SJSA1 (cell line): ENCODE measurements around a stretch of chr7.

DNA sequence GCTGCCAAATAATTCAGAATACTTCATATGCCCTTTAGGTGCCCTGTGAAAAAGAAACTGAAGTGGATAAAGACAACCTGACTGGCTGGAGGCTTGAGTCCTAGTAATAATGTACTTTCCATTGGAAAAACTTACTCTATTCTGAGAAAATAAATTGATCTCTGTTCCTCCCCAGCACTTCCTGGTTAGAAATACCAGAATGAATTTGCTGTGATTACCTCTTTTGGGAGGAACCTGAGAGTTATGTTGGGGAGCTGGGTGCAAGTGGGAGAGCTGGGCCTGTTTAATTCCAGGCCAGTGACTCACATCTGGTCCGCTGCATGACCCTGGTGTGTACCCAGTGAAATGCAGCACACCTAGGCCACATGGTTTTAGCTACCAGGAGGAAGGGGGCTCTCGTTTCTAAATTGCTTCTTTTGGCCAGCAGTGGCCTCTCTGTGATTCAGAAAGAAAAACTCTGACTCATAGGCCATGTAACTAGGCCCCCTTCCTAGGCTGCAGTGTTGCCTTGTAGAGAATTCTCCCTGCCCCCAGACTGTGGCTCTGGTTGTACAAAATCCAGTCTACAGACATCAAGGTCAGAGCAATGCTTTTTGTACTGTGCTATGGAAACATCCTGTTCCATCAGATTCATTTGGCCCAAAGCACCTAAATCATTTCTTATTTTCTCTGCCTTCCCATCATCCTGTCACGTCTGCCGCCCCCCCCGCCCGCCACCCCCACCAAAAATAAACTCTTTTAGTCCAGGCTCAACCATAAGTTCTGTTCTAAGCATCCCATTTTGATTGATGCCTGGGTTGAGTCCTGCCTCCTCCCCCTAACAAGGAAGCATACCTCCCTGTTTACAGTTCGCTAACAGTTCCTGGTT lies 6.7 kb downstream of the AGFG2 start:
- RAMPAGE, long total RNA = no peak

GRCh38 chr7:100568442-100568767 lies 5.3 kb downstream of the SAP25 start:
- RAMPAGE, long total RNA = no peak

GRCh38 chr7:100572557-100572892 lies 1.2 kb downstream of the SAP25 start:
- RAMPAGE, long total RNA = no peak

DNA sequence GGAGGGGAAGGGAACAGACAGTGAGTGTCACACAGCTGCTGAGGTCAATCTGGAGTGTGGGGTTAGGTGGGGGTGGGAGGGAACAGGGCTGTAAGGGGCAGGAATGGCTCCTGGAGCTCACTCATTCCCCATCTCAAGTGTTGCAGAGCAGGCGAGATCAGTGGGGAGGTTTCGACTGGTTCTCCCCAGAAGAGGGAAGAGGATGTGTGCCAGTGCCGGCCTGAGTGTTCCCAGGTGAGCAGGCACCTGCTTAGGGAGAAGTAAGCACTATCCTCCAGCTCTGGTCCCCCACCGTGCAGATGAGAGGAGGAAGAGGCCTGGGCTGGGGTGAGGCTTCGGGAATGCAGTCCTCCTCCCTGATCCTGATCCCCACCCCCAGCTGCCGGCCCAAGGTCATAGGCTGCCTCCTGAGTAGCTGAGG lies 1.4 kb downstream of the LRCH4 start:
- RAMPAGE, long total RNA = no peak

GRCh38 chr7:100812619-100813276 lies 14.6 kb downstream of the EPHB4 start:
- RAMPAGE, long total RNA = no peak

- RAMPAGE, long total RNA = no peak
Measured at GRCh38 chr7:100894090-100894766, 1.5 kb downstream of the ACHE start.

DNA sequence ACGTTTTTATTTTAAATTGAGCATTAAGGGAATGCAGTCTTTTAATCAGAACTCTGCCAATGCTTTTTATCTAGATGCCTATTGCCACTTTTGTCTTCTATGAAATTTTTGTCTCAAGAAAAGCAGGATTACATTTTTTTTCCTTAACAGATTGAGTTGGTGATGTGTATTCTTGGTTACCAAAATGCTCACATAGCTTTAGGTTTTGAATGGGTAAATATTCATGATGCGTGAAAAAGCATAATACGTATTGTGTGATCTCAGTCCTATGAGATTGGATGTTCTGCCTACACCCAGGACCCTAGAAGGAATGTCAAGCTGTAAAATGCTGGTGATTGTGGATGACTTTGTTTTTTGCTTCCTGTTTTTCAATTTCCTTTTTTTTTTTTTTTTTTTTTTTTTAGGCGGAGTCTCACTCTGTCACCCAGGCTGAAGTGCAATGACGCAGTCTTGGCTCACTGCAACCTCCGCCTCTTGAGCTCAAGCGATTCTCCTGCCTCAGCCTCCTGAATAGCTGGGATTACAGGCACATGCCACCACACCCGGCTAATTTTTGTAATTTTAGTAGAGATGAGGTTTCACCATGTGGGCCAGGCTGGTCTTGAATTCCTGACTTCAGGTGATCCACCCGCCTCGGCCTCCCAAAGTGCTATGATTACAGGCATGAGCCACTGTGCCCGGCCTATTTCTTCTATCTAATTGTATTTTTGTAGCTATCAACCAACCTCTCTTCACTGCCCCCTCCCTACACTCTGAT lies 14.7 kb upstream of the ACHE start:
- RAMPAGE, long total RNA = no peak

DNA sequence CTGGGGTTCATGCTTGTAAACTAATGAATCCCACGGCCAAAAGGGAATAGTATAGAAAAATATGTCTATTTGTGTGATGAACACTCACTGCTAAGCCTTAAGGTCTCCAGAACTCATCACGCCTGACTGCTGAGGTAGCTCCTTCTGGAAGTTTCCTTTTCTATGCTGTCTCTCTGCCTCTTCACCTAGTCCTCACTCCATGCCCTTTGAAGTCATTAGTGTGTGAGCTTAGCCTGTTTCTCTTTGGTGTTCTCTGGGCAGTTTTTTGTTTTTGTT lies 1.3 kb downstream of the MUC3A start:
- RAMPAGE, long total RNA = no peak

- RAMPAGE, long total RNA = no peak
Measured at GRCh38 chr7:101136765-101137432, 10.0 kb downstream of the SERPINE1 start.

DNA sequence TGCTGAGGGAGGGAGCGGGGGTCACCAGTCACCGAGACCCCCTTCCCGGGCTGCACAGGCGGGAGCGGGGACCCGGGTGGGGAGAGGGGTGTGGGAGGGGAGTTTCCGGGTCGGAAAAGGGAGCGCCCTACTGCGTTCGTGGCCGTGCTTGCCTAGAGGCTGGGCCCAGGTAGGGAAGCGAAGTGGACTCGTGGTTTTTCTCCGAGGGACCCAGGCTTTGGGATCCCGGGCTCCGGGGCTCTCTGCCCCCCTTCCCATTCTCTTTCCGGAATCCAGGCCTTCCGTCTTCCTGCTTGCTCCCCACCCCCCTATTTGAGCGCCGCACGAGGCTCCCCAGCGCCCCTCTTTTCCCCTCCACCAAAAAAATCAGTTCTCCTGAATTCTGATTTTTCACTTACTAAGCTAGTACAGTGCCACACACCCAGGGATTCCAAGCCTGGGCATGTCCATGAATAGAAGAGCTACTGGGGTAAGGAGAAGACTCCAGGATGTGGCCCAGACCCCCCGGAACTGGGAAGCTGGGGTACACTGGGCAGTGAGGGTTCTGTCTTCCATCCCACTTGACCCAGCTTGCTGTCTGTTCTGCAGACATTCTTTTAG lies 684 bp downstream of the AP1S1 start:
- RAMPAGE, long total RNA = no peak

DNA sequence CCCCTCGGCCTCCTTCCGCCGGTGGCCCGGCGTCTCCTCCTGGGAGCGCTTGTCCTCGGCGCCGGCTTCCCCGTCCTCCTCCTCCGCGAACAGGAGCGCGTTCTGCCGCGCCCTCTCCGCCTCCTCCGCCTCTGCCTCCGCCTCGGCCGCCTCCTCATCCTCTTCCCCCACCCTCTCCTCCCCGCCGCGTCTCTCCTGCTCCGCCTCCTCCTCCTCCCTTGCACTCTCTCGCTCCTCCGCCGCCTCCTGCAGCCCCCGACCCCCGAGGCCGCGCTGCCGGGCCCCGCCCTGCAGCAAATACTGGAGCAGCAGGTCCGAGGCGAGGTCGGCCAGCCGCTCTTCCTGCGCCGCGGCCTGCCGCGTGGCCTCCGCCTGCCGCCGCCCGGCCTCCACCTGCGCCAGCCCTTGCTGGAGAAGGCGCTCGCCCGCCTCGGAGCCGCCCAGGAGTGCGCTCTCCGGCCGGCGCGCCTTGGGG lies 1.8 kb downstream of the VGF start:
- RAMPAGE, long total RNA = no peak

GRCh38 chr7:101200380-101200785 lies 453 bp downstream of the MOGAT3 start:
- RAMPAGE, long total RNA = no peak

GRCh38 chr7:101235723-101235999 lies 1.9 kb downstream of the CLDN15 start:
- RAMPAGE, long total RNA = no peak

- RAMPAGE, long total RNA = no peak
Measured at GRCh38 chr7:101243549-101244529, 1.0 kb downstream of the FIS1 start.

DNA sequence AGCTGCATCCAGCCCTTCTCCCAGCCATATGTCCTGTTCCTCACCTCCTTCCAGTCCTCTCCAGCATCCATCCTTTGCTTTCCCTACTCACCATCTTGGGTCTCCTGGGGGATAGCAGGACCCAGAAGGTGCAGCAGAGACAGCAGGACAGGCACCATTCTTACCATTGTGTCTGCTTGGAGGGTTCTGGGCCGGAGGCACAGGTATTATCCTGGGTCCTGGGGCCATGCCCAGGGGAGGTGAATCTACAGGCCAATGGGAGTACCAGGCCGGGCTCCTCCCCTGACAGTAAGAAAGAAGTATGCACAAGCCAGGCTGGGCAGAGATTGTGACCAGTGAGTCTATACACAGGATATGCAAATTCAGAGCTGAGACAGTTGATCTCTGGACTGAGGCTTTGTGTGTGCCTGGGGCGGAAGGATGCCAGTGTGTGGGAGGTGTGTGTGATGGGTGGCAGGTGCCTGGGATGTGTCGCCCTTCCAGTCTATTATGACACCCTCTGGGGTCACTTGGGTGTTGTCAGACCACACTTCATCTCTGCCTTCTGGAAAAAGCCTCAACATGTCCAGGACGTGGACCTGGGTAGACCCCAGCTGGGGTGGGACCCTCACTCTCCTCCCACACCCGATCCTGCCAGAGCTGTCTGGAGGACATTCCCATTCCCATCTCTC lies 31.9 kb downstream of the IFT22 start:
- RAMPAGE, long total RNA = no peak

DNA sequence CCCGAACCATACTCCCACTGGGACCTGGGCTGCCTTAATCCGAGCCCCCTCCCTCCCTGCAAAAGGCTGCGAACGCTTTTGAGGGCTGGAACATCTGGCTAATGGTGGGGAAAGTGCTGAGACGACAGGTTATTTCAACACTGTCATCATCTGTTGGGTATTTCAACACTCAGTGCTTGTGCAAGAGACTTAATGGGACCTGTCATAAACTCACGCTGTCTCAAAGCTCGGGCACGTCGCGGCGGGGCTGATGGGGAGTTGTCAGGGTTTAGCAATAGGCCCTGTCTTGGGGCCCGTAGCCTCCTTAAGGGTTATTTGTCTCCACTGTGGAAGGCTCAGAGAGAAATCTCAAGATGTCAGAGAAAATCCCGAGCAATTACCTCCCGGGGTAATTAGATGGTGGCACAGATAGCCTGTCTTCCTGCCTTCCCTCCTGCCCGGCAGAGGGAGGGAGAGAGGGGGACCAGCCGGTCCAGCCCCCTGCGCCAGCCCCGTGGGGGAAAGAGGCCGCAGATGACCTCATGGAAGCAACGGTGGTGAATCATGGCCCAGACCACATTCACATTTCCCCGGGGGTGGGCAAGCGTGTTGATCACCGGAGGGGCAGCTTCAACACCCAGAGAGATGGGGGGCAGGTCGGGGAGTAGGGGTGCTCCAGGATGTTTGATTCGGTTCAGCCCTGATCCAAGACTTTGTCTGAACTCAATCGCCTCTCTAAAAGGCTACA lies 88.7 kb upstream of the MYL10 start:
- RAMPAGE, long total RNA = no peak

- RAMPAGE, long total RNA = no peak
Measured at GRCh38 chr7:101825318-101825530, 7.8 kb downstream of the CUX1 start.

DNA sequence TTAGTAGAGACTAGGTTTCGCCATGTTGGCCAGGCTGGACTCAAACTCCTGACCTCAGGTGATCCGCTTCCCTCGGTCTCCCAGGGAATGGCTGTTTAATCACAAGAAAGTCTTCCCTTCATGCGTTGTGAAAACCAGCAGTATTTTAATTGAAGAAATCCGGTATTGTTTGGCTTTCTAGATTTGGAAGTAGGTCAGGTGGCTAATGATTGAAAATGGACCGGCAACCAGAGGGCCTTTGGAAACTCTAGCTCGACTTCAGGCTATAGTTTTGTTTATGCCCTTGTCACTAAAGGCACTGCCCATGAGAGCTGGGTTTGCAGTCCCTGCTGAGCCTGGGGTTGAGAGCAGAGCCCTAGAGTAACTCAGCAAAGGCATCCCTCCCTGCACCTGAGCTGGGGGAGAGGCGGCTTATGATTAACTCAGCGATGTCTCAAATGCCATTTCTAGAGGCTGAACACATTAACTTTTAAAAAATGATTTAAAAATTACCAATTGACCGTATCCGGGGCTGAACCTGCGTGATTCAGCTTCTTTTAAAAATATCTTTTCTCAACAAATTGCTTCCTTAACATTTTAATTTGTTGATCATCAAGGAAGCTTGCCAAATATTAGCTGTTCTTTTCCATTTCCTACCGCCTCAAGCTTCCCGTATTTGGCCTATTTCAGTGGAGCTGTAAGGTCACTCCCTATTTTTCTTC lies 41.6 kb downstream of the CUX1 start:
- RAMPAGE, long total RNA = no peak

DNA sequence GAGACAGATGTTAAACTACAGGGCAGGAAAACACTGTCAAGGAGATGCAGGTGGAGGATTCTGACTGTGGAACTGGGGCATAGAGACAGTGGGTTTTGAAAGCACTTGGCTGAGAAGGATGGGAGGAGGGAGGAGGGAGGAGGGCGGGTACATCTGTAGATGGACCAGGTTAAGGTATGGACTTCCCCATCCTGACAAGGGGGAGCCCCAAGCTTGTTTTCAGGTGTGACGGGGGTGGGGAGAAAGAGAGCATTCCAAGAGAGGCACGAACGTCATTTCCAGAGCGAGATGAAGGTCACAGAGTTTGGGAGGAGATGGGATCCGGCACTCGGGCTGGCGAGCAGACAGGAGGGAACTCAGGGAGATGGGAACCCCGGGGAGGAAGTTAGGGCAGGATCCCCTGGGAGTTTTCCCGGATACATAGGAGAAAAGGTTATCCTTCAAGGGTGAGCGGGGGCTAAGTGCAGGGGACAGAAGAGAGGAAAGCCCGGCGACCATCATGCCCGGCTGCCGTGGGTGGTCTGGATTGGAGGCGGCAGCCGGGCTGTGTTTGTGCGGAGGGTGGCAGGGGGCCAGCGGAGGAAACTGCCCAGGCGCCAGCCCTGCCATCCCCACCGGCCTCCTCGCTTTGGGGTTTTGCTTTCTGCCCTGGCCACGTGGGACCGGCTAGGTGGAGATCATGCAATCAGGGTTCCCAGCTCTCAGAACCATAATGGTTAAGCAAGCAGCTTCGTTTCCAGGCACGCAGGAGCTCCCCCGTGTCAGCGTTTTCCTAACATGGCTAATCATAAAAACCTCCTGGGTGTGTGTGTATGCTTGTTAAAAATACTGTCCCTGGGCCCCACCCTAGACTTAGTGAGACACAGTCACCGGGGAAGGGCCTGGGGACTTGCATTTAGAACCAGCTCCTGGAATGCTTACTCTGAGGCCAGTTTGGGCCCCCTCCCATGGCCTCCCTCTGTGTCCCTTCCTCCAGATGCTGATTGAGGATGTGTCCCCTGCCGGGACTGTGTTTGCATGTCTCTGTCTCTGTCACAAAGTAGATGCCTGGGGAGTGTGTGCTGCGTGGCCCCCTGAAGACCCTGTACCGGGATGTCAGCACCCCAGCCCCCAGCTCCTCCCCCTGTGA lies 119.1 kb downstream of the CUX1 start:
- RAMPAGE, long total RNA = no peak

DNA sequence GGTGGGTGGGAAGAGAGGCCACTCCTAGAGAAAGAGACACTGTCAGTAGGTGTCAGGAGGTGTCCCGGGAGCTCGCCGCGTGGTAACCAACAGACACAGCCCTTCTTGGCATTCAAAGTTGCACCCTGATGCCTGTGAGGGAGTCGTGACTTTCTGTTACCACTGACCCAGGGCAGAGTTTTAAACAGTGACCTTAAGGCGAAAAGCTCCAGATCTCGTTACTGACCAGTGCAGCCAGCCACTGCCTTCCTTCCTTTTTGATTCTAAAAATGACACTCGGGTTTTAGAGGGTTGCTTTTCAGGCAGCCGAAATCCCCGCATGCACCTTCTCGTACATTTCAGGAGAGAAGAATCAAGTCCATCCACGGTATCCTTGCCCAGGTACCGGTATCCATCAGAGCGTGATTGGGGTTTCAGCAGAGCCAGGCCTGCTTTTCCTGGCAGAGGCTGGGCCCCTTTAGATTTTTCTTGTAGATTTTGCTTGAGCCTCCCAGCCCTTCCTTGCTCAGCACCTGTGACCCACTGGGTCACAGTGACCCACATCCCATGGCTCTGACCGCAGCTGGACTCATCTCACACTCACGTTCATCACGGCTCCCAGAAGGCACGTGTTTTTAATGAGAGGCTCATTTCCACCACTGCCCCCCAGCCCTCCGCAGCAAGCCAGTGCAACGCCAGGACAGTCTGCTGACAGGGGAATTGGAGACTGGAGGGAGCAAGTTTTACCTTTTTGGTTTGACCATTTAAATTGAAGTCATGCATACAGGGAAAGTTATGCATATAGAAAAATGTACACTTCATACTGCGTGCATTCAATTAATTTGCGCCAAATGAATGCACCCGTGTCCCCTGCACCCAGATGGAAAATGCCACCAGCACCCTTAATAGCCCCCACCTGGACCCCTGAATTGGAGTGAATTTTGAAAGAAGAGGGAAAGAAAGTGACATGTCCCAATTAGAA lies 155.6 kb downstream of the CUX1 start:
- RAMPAGE, long total RNA = no peak